Fibroblast of the aortic adventitia (primary cell): Measurements from ENCODE around the gene RMDN3.

DNA sequence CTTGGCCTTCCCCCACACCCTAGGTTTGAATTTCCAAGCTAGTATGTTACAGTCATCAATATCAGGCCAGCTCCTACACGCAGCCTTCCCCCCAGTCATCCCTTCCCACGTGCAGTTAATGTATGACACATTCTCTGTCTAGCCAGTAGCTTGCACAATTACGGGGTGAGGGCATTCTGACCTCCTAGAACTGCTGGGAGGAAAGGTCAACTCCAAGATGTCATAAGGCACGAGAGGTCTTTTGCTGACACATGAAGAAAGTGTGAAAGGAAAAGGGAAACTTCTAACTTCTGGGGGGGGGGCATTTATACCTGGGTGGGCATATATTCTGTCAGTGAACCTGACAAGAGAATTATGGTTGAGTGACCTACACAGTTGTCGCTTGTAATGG lies 10.8 kb downstream of the RMDN3 start:
- CAGE, long polyA plus RNA: no peak

- CAGE, long polyA plus RNA: no peak
Observed at GRCh38 chr15:40755030-40755937, at the start of gene RMDN3. RMDN3 (minus strand) TSS chr15:40755254.

GRCh38 chr15:40845148-40845394 lies 1.2 kb downstream of the SPINT1 start:
- CAGE, long polyA plus RNA: no peak

- CAGE, long polyA plus RNA: no peak
Observed at GRCh38 chr15:40852656-40853756, 9.2 kb downstream of the SPINT1 start.

DNA sequence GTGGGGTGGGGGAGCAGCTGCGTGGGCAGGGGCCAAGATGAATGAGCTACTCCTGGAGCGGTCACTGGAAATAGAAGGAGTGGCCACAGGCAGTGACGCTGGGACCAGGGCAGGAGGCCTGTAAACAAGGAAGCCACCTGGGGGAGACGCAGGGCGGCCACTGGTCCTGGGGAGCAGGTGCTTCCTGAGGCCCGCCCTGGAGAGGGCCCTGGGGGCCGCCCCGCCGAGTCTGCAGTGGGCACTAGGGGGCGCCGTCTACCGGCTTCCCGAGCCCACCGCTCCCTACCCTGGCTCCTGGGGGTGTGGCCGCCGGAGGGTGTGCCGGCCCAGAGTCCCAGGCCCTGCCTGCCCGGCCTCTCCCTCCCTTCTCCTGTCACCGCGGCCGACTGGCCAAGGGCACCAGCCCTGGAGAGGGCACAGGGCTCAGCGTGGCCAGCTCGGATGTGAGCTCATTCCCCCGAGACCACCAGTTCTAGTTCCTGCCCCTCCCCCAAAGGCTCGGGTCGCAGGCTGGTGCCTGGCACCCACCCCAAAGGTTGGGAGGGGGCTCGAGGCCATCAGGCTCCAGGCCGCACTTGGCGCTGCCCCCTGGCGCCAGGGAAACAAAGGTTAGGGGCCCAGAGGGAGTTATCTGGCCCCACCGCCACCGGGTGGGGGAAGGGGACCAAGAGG lies 12.2 kb downstream of the VPS18 start:
- CAGE, long polyA plus RNA: no peak

DNA sequence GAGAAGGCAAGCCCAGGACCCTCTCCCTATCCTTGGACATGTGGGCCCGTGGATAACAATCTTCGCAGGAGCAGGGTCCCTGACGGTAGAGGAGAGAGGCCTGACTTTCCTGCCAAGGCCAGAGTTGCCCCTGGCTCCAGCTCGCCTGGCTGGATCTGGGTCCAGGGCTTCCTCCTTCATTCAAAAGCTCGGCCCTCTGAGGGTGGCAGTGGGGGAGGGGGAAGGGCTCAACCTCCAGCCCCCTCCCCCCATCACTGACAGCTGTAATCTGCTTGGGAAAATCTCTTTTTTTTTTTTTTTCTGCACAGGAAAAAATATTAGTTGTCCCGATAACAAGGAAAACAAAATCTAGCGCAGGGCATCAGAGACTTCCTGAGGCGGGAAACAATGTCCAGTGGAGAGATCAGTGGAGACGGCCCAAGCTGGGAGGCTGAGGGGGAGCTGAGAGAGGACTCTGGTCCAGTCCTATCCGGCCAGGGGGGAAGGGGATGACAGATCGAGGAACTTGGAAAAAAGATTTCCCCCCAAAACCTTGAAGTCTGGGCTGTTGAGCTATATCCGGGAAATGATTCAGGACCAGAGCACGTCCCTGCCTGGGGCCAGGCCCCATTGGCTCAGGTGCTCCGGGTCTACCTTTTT lies 14.1 kb upstream of the DLL4 start:
- CAGE, long polyA plus RNA: no peak

- CAGE, long polyA plus RNA: no peak
Observed at GRCh38 chr15:40925196-40926638, 3.4 kb upstream of the DLL4 start.

DNA sequence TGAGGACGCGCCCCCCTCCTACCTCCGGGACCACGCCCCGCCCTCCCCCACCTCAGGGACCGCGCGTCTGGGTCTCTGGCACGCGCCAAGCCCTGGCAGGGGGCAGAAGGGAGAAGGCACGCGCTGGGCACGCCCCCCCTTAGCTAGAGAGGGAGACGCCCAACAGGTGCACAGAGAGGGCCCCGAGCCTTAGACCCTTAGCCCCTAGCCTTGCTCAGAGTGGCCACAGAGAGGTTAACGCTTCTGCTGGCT lies 699 bp upstream of the DLL4 start:
- CAGE, long polyA plus RNA: no peak

- CAGE, long polyA plus RNA: no peak
Observed at GRCh38 chr15:40955106-40955445, 1.8 kb downstream of the CHAC1 start.

DNA sequence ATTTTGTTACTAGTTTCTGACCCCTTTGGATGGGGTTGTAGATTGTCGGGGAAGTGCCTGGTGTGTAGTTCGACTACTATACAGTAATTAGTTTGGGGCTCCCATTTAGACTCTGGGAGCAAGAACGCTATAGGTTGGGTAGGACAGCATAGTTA lies 550 bp upstream of the INO80 start:
- CAGE, long polyA plus RNA: no peak

DNA sequence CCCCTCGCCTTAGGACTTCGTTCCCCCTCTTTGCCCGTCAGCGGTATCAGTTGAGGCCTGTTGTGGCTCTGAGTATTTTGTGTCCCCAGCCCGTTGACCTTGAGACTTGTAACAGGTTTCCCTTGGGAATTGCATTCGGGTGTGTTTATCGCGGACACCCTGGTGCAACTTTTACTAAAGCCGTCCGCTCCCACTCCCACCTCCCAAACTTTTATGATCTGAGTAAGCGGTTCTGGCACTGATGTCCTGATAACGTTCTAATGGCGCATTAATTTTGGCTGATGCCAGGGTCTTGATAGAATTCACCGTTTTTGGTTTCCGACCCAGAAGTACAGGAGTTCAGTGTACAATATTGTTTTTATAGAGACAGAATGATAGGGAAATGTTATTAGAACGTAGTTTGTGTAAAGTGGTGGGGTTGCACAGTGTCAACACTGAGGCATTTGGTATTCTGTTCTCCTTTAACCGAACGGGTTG lies 47.9 kb downstream of the OIP5 start:
- CAGE, long polyA plus RNA: no peak

DNA sequence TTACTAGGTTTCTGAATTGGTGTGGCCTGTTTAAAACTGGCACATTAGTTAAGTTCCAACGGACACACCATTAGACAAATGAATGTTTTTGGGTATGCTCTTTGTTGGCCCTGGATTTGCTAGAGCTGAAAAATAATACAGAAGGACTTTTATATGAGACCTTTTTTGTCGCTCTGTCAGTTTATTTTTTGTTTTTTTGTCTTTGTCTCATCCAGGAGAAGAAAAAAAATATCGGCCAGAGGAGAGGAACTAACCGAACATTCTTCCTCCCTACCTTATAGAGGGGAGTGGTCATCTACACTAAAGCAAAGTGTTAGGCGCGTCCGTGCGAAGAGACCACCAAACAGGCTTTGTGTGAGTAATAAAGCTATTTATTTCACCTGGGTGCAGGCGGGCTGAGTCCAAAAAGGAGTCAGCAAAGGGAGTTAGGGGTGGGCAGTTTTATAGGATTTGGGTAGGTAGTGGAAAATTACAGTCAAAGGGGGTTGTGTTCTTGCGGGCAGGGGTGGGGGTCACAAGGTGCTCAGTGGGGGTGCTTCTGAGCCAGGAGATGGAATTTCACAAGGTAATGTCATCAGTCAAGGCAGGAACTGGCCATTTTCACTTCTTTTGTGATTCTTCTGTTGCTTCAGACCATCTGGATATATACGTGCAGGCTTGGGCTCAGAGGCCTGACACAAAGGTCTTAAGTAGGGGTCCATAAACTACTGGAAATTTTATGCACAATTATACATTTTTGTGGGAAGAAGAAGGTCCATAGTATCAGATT lies 47.2 kb downstream of the OIP5 start:
- CAGE, long polyA plus RNA: no peak

DNA sequence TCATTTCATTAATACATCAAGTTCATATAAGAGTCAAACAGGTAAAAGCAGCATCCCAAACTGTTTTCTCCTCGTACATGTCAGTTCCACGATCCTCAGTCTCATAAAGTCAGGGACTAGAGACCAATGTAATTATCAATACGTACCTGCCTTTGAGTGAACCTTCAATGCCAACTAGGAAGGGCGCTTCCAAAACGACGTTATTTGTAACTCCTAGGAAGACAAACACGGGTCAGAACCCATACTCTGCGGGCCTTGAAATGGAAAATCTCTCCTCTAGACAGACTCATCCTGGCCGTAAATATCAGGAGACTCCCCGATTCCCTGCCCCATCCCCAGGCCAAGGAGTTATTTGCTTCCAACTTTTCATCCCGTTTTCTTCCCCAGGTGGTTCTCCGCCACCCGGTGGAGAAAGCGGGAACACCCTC lies 608 bp downstream of the OIP5 start:
- CAGE, long polyA plus RNA: no peak

DNA sequence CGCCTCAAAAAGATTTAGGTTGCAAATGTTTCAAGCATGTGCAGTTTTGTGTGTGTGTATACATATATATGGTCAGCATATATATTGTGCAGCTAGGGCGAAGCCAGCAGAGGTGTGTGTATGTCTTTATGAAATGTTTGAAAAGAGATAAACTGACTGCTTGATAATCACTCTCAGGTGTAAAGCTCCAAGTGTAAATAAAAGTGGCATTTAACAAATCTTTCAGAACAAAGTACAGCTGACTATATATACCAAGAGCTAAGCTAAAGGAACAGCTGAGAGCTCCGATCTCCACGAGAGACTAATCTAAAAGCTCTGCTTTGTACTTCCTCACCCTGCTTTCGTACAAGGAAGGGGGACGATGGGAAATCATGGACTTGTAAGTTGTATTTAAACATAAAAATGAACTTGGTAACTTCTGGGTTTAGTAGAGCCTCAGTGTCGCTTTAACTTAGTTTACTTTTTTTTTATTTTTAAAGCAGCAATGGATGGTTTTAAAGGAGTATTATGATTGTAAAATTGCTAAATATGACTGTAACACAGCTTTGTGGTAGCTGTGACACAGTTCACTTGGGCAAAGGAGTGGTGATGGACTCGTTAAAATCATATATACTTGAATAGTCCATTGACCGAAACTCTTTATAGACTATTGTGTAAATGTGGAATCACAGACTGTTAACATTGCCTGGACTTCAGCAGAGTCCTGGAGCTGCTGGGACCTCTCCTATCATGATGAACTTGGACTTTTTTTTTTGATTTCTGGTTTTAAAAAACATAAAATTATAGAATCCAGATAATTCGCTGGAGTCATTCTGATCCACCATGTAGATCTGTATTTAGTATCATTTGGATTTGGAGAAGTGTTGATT lies 11.4 kb upstream of the ITPKA start:
- CAGE, long polyA plus RNA: no peak

- CAGE, long polyA plus RNA: no peak
Observed at GRCh38 chr15:41495293-41496549, 2.0 kb downstream of the ITPKA start.

- CAGE, long polyA plus RNA: no peak
Observed at GRCh38 chr15:41523528-41524689, 10.3 kb upstream of the LTK start.

GRCh38 chr15:41531008-41531466 lies 13.0 kb downstream of the RPAP1 start:
- CAGE, long polyA plus RNA: no peak

DNA sequence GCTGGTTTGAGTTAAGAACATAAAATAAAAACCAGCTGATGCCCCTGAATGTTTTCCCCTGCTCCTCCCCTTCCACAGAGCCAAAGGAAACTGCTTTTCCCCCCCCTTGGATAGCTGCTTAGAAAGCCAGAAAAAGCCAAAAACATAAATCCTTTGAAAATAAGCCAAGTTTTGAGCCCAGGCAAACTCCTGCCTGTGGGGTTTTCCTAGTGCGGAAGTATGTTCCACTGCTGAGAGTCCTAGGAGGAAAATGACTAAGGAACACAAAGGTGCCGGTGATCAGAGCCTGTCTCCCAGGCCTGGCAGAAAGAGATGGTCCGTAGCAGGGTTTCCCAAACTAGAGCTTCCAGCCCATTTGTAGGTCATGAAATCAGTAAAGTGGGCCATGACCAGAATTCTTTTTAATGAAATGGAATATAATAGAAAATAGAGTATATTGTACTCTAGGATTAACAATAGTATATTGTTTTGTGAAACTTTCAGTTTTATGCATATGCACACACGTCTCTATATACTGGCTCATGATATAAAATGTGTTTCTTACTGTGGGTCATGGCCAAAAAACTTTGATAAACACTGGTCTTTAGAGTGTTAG lies 22.3 kb downstream of the MAPKBP1 start:
- CAGE, long polyA plus RNA: no peak

GRCh38 chr15:41877925-41878433 lies 15.9 kb downstream of the SPTBN5 start:
- CAGE, long polyA plus RNA: no peak

DNA sequence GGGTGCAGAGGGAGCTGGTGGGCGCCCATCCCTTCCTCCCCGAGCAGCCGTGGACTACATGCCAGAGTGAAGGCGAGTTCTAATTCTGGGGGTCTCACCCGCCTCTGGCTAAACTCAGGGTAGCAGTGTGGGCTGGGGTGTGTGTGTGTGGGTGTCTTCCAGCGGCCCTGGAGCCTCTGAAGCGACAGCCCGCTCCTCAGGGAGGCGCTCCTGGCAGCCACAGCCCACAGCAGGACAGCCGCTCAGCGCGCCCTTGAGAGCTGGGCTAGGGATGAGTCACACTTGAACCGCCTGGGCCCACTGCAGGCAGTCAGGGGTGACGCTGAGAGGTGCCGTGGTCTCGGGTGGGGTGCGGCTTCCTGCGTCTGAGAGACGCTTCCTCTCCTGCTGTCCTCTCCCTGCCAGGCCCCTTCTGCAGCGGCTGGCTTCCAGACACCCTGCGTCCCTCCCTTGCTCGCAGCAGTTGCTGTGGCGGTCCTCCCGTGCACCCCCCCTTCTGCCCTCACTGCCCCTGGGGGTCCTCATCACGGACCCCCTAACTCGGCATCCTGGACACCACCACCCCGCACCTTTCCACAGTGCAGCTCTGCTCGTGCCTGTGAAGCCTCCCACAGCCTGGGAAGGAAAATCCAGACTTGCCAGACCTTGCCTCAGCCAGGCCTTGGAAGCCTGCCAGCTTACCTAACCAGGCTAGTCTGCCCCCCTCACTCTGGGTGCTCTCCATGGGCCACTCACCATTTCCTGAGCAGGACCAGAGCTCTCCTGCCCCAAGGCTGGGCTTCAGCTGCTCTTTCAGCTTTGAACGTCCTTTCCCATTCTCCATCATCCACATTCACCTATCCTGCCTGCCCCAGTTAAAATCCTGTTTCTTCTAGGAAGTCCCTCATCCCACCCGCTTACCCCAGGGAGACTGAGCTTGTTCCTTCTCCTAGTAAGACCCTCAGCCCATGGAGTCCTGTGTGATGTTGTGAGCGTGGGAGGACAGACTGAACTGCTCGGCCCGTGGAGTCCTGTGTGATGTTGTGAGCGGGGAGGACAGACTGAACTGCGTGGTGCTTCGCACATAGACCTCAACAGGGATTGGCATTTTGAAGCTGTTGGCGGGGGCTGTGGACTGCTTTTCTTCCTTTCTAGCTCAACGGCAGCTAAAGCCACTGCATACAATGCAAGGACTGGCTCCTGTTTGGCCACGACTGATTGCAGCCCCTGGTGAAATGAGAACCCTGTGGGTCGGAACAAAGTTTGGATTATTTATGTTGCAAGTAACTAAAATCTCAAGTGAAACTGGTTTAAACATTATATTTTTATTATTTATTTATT lies 1.3 kb upstream of the SPTBN5 start:
- CAGE, long polyA plus RNA: no peak